Metastatic Liver Carcinoma in the Adrenal Gland (tissue), 2 donors: ENCODE measurements around a stretch of chr16.

- PRO-cap, 2 experiments, result no peak in any of the 2 experiments
Observed at GRCh38 chr16:71854523-71855203, 8.9 kb downstream of the ATXN1L start.

GRCh38 chr16:71873289-71873492 lies 10.8 kb downstream of the ZNF821 start:
- PRO-cap, 2 experiments, result no peak in any of the 2 experiments

DNA sequence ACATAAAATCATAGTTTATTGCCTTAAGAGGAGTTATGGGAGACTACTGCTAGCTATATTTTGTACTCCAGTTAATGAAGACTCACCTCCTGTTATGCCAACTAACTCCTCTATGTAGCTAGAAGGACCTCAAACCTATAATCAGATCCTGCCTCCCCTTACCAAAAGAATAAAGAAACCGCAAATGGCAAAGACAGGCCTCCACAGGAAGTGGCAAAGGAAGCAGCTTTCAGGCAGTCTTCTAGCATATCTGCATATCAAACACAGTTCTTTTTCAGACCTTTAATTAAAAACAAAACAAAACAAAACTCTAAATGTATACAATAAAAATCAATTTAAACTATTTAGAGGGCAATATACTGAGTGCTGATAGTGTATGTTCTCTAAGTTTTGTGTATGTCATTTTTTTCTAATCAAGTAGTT lies 2.8 kb downstream of the ZNF821 start:
- PRO-cap, 2 experiments, result no peak in any of the 2 experiments

DNA sequence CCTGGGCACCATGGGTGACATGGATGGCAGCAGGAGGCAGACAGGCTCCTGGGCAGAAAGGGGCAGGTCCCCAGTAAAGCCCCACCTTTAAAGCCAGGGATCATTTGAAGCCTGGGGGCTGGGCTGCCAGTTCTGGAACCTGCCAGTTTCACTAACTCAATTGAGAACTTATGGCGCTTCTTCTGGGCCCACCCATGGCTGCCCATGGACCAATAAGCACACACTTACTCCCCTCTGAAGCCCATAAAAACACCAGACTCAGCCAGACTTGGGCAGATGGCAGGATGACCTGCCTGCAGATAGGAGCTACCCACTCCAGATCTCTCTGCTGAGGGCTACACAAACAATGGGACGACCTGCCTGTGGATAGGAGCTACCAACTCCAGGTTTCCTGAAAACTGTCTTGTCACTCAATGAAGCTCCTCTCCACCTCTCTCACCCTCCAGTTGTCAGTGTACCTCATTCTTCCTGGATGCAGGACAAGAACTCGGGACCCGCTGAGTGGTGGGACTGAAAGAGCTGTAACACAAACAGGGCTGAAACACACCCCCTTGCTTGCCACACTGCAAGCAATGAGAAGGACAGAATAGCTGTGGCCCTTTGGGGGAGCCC lies 43.2 kb downstream of the IST1 start:
- PRO-cap, 2 experiments, result no peak in any of the 2 experiments

DNA sequence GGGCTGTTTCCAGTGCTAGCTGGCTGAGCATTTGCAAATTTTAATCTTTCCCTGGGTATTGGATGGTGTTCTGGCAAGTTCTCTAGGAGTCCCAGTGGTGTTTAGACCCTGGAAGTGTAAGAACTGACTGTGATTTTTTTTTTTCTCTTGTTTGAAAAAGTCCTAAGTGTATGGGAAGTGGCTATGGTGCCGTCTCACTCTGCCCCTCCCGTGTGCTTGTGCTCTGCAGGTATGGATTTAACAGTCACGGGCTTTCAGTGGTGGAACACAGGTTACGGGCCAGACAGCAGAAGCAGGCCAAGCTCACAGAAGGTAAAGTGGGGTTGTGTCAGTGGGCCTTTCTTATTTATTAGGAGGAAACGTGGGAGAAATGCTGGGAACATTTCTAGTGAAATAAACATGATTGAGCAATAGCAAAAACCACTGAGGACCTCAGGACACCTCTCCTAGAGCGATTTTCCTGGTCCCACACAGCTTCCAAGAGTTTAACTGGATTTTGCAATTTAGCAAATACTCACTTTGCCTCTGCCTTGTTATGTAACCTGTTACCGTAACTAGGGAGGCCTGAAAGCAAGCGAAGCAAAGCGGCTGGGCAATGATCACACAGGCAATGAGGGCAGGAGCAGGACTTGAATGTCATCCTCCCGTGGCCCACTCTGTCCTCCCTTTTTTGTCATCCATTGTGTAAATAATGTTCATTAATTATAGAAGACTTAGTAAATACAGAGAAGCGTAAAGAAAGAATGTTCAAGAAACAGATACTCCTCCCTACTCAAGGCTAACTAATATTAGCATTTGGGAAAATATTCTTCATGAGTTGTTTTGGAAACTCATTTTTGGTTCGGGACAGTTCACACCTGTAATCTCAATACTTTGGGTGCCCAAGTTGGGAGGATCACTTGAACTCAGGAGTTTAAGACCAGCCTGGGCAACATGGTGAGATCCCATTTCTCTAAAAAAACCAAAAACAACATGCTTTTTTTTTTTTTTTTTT lies 8.5 kb downstream of the DHODH start:
- PRO-cap, 2 experiments, result peak in 2 of 2 experiments; most common plus-strand start position 264 of the sequence (in 2); most common minus-strand start position 218 of the sequence (in 2)

GRCh38 chr16:72025419-72026055 lies 17.0 kb downstream of the DHODH start:
- PRO-cap, 2 experiments, result no peak in any of the 2 experiments

GRCh38 chr16:72060329-72061121 lies 2.5 kb upstream of the HPR start:
- PRO-cap, 2 experiments, result no peak in any of the 2 experiments

GRCh38 chr16:72091093-72091612 lies 2.3 kb downstream of the TXNL4B start:
- PRO-cap, 2 experiments, result peak in 2 of 2 experiments; most common plus-strand start chr16:72091423 (in 1); most common minus-strand start chr16:72091380 (in 2)

DNA sequence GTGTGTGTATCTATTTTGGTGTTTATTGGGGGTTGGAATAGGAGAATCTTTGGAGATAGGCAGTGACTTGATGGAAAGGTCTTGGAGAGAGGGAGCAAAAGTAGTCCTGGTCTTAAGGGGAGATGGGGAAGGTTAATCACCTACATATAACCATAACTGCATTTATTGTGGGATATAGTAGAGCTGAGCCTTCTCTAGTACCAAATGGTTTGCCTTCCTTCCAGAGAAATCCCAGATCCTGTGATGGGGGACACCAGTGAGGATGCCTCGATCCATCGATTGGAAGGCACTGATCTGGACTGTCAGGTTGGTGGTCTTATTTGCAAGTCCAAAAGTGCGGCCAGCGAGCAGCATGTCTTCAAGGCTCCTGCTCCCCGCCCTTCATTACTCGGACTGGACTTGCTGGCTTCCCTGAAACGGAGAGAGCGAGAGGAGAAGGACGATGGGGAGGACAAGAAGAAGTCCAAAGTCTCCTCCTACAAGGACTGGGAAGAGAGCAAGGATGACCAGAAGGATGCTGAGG lies 2.3 kb downstream of the DHX38 start:
- PRO-cap, 2 experiments, result no peak in any of the 2 experiments

GRCh38 chr16:72811185-72811864 lies 236.6 kb downstream of the ZFHX3 start:
- PRO-cap, 2 experiments, result no peak in any of the 2 experiments

GRCh38 chr16:72850880-72851372 lies 197.0 kb downstream of the ZFHX3 start:
- PRO-cap, 2 experiments, result no peak in any of the 2 experiments

DNA sequence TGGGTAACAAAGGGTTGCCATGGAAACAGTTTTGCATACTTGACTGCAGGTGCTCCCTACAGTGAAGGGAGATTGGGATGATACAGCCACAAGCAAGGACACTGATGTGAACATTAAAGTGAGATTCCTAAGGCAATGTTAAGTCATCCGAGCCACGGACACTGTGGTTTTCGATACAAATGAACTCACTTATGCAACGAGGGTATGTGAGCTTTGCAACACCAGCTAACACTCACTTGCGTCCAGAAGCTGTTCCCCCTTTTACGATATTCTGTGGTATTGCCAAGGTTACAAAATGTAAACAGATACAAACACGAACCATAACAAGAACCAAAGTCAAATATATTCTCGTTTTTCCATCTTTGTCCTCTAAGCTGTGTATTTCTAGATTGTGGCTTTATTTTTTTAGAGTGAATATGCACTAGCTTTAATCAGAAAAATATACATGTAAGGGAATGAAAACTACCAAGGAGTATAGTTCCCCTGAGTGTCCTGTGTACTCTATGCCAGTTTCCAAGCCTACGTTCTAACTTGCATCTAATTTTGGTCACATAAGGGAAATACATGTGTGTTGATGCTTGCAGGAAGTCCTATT lies 116.2 kb downstream of the ZFHX3 start:
- PRO-cap, 2 experiments, result no peak in any of the 2 experiments

- PRO-cap, 2 experiments, result no peak in any of the 2 experiments
Observed at GRCh38 chr16:72937128-72937930, 110.6 kb downstream of the ZFHX3 start.

GRCh38 chr16:72947976-72948520 lies 99.9 kb downstream of the ZFHX3 start:
- PRO-cap, 2 experiments, result peak in 1 of 2 experiments; most common plus-strand start chr16:72948251 (in 1); most common minus-strand start chr16:72948142 (in 1)

DNA sequence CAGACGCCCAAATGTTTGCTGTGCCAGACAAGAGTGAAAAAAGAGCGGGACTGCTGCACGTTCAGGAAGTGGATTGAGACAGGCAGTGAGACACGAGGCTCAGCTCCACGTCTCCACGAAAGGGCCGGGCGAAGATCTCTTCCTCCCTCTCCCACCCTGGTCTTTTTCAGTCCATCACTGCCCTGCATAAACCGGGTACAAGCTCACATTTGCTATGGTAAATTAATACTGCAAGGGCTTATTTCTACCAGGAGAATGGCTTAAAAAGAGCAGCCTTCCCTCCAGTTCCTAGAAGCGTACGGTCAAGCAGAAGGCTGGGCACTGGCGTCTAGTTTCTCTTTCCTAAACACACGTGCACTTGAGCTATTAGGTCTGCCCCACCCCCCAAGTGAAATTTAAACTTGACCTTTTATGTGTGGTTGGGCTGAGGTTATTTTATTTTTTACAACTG lies 95.4 kb downstream of the ZFHX3 start:
- PRO-cap, 2 experiments, result no peak in any of the 2 experiments

DNA sequence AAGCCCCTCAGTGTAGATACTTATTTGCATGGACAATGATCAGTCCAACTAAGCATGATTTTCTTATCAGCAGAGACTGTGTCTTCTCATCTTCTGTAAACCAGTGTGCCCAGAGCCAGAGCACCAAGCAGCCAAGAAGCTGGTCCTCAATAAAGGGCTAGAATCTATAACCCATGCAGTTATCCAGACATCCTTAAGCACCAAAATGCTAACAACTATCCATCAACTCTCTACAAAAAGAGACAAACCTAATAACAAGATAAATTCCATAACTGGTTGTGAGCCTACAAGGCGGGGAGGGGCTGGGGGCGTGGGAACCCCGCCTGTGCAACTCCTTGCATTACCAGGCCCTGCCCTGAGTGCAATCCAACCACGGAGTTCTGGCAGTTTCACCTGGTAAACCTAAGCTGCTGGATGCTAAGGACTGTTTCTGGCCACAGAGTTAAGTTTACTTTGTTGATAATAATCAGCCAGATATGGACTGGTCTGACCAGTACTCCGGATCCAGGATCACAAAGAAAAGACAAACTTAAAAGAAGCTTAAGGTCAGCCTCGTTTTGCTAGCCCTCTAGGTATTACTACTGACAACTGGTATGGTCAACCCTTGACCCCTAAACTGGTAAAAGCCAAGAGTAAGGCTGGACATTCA lies 51.5 kb downstream of the ZFHX3 start:
- PRO-cap, 2 experiments, result no peak in any of the 2 experiments

- PRO-cap, 2 experiments, result no peak in any of the 2 experiments
Observed at GRCh38 chr16:73046616-73047148, 1.2 kb downstream of the ZFHX3 start.

- PRO-cap, 2 experiments, result peak in 2 of 2 experiments; most common minus-strand start chr16:73054742 (in 2)
Observed at GRCh38 chr16:73054630-73054973, 6.7 kb upstream of the ZFHX3 start.

- PRO-cap, 2 experiments, result no peak in any of the 2 experiments
Observed at GRCh38 chr16:73157812-73158312, 109.9 kb upstream of the ZFHX3 start.

DNA sequence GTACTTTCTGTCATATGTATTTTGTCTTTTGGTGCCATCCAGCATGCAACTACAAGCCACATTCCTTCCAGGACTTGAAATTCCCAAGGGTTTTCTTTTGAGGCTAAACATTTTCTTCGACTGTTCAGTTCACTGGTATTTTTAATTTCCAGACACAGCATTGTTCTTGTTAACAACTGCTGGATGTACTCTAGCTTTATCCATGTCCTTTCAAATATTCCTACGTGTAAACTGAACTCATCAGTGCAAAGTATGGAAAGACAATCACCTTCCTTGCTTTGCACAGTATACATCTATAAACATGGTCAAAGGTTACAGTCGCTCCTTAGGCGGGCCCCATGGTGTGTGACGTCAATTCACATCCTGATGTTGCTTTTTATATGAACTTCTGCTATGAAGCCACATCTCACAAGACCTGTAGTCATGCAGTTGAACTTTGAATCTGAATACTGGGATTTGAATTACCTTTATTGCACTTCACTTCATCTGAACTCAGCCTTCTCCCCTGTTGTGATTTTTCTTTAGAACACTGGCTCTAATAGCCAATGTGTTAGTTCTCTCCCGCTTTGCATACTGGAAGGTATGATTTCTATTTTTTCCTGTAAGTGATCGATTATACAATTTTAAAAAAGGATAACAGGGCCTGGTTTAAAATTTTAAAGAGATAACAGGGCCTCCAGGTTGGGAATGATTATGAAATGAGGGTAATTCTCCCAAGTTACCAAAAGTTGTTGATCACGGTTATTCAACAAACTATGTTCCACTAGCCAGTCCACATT lies 447.6 kb upstream of the PSMD7 start:
- PRO-cap, 2 experiments, result no peak in any of the 2 experiments